CMK (cell line): ENCODE measurements around the genes GIPC2 and MCOLN3.

GRCh38 chr1:77758674-77759345 lies 842 bp downstream of the USP33 start:
- RRBS: 0% methylated on average over 5 of the region's 25 CpGs

DNA sequence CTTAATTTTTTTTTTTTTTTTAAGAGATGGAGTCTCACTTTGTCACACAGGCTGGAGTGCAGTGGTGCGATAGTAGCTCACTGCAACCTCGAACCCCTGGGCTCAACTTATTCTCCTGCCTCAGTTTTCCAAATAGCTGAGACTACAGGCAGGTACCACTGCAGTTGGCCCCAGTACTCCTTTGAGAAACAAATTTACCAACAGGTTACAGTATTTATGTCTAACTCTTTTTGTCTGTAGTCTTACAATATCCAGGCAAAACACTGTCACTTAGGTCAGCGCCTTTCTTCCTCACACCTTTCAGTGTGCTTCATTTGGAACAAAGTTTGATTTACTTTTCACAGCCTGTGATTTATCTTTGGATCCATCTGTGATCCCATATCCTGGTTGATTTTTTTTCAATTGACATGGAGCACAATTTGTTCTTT lies 17.0 kb downstream of the MIGA1 start:
- RRBS: no CpG with 5 or more reads among the region's 3 CpGs

DNA sequence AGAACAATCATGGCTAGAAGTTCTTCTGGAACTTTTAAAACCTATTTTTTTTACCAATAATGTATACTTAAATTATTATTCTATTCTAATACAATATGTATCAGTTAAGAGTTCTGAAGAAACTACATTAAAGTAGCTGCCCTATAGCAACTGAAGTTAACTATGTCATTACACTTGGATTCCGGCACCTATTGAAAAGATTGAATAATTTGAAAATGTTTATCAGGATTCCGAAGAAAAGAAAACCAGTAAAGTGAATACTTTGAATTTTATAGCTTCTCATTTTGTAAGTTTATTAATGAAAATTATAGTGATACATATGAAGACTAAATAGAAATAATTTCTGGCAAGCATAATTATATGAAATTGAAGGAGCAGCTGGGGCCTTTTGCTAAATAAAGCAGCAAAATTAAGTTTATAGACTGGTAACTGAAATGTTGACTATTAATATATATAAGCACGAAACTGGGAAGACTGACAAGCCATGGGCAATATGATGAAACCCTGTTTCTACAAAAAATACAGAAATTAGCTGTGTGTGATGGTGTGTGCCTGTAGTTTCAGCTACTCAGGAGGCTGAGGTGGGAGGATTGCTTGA lies 14.9 kb downstream of the NEXN start:
- RRBS: no CpG with 5 or more reads among the region's 3 CpGs

DNA sequence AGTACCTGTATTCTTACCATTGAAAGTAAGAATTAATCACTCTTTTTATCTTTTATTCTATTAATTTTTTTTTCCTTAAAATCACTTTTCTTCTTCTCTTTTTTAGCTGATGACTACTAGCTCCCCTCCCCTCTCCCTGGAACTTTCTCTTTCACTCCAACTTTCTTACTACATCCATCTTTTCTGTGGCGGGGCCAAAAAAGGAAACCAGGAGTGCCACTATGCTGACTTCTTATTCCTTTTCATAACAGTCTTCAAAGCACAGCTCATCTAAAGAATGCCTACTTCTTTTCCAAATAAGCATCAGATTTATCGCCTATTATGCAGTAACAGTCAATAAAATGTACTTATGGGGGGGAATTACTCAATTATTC lies 36.1 kb downstream of the FUBP1 start:
- RRBS: no CpG with 5 or more reads among the region's 2 CpGs

DNA sequence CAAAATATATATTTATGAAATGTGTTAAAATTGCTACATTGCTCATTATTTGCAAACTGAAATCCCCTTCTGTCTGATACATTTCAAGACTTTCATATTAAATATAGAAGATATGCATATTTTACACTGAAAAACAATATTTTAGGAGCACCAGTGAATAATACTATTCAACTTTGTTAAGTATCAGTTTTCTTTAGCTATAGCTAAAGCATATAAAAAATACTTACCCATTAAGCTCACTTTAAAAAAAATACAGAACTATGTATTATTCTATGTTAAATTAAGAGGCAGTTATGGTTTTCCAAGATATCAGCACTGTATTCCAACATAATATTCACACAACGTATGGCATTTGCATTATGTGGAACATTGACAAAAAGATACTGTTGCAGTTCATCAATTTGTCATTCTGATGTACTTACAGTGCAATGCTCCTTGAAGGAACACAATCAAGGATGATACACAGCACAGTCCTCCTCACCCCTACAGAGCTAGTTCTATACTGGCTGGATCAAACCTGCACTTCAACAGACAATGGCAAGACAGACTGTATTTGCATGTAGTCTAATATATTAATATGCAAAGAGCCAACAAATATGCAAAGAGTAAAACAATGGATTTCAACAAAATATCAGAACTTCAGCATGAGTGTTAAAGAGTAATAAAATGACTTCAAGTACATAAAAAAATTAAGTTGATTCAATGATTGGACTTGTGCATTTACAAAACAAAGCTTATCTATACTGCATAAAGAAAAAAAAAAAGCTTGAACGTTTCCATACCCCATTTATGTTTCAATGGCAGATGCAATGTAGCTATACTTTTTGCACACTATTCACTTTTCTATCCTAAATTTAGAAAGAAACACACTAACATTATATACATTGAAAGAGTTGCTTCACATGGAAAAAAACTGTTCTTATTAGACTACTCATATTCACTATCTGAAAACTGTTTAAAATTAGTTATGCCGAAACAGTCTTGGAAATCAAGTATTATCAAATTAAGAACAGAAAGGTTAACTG lies 31.5 kb downstream of the FUBP1 start:
- RRBS: no CpG with 5 or more reads among the region's 3 CpGs

DNA sequence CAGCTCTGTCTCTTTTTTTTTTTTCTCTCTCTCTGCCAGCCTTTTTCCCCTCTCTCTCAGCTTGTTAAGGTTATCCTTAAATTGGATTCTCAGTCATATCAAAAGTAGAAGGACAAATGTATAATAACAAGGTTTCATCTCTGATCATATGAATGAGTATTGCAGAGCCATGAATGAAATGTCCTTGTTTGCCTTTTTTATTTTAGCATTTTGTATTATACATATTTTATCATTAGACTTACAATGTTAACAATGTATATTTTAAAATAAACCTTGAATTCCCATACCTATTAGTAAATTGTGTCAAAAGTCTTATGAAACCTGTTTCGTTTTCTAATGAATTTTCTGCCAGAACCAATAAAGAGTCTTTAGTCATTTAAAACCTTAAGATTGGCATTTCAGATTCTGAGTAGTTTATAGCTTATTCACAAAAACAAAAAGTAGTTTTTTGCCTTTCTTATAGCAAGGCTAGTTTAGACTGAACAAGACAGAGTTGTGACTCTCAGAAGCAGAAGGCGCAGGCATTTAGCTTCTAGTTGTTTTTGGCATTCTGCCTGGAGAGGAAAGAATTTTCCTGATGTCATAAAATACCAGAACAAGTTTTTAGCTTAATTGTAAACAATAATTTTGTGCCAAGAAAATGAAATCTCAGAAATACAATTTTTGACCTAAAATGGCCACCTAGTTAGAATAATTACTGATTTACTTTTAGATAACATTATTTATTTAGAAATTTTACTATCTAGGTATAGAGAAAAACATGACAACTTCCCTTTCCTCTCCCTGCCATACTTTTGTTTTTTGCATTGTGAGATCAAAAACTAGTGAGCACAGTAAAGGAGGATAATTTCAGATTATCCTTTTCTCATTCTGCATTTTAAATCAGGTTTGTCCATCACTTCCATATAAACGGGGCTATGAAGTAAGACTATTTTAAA lies 884 bp downstream of the DNAJB4 start:
- RRBS: no CpG with 5 or more reads among the region's 3 CpGs

- RRBS: 97% methylated on average over 17 of the region's 100 CpGs
Measured at GRCh38 chr1:78045702-78046927, at the start of gene GIPC2. GIPC2 (plus strand) TSS chr1:78045966.

GRCh38 chr1:78492426-78492789 lies 1.6 kb downstream of the PTGFR start:
- RRBS: no CpG with 5 or more reads among the region's 6 CpGs

GRCh38 chr1:78617699-78617961 lies 2.6 kb upstream of the IFI44L start:
- RRBS: no CpG with 5 or more reads among the region's 3 CpGs

GRCh38 chr1:80640966-80641411 lies 1159.7 kb upstream of the ADGRL2 start:
- RRBS: no CpG with 5 or more reads among the region's 3 CpGs

GRCh38 chr1:84362972-84363565 lies 35.2 kb upstream of the DNASE2B start:
- RRBS: no CpG with 5 or more reads among the region's 5 CpGs

DNA sequence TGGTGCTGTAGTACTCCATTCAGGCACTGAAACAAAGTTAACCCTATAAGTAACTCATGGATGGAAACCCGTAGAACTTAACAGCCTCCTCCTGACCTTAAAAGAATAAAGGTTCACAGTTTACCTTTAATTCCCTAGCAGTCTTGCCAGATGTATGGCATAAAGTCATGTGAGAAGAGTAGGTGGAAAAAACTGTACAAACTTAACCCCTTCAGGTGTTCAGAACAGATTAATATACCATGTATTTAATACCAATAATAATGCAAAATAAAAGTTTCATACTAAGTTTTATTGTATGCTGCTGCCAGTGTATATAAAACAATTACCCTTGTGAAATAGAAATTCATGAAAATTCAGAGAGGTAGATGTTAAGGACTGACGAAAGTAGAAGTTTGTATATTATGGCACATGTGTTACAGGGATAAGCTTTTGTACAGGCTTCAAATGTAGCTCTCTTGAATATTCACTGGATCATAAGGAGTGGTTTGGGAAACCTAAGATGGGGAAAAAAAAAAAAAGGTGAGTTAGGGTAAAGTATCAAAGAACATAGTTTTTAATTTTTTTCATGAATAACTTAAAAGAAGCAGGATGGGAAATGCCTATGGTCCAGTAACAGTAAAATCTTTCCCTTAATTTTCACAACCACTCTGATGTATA lies 8.0 kb upstream of the SPATA1 start:
- RRBS: no CpG with 5 or more reads among the region's 2 CpGs

DNA sequence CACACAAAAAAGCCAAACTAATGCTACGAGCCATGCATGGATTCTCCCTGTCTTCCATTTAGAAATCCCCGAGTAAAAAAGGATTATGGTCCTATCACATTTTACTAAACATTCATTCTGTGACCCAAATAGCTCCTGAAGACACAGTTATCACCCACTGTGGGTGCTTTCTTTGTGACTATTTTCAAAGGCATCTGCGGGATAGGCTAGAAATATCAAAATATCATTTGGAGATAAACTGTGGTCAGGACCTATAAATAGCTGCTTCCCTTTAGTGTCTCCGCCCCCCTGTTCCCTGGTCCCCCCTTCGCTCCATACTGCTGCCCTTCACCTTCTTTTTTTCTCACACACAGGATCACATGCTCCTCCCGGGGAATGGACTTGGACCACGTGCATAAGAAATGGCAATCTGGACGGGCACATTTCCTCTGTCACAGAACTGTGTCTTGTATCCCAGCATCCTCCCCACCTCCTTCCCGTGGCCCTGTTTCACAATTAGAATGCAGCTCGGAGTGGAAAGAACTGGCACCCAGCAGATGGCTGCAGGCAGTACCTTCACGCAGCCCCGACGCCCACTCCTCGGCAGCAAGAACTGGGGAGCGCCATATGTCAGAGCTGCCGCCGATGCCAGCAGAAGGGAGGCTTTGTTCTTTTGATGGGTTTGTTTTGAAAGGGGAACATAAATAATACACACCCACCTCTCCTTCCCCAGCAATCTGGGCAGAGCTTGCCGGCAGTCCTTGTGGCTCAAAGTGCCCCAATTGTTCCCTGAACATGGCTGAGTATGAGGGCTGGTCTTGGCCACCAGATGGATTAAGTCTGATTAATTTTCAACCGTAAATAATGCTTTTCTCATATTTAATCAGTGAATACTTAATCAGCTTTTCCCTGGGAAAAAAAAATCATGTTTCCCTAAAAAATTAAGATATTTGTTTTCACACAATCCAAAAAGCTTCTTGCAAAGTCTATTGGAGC lies 68.9 kb upstream of the SSX2IP start:
- RRBS: no CpG with 5 or more reads among the region's 19 CpGs

DNA sequence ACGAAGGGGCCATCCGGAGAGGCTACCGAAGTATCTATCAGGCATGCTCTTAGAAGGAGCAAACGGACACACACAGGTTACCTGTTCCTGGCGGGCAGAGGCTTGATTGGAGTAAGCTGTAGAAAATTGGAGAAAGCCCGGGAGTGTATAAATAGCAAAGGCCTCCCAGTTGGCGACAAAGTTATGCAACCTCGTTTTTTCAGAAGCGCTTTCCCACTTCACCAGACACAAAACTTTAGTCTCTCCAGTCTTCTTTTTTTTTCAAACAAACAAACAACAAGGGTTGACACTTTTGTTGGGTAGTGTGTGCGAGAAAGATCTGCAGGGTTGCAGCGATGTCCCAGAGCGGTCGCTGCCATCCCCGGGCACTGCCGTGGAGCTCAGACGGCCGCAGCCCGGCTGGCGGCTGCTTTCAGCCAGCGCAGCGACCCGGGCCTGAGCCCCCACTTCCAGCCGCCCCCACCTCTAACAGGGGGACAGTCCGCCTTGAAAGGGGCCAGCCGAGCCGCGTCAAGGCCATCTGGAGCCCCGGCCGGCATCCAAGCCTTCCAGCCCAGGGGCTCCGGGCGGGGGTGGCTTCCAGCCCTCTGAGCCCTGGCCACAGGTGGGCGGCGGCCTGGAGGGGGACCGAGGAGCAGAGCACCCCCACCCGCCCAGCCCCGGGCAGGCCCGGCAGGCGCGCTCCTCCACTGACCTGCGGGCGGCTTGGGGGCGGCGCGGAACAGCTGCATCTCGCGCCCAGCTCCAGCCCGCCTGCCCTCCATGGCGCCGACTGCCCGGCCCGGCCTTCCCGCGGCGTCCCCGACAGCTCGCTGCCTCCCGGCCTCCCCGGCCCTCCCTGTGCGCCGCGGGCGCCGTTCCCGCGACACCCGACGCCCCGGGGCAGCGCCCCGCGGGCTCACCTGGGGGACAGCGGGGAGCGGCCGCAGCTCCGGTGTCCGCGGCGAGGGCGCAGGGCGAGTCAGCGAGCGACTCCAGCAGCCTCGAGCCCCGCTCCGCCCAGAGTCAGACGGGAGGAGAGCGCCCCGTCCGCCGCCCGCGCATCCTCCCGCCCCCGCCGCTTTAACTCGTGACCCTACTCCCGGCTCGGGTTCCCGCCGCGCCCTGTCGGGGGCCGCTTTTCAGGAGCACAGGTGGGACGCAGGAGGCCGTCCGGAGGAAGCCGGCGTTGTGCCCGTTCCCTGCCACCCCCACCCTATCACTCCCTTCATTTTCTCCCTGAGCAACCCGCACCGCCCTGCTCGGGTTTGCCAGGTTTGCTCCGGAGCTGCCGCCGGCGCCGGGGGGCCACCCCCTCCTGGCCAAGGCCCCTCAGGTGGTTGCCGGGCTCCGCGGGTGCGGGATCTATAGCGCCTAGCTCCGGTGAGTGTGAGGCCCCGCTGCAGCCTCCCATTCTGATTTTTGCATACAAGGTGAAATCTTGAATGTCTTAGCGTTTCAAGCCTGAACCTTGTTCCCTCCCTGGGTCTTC lies at the start of gene MCOLN3:
Gene MCOLN3, minus strand, starts transcription at position 1,007 of the 1,471 bp plus-strand sequence.
- RRBS: 87% methylated on average over 60 of the region's 125 CpGs

- RRBS: no CpG with 5 or more reads among the region's 8 CpGs
Measured at GRCh38 chr1:85142886-85143305, 57.9 kb downstream of the SYDE2 start.

DNA sequence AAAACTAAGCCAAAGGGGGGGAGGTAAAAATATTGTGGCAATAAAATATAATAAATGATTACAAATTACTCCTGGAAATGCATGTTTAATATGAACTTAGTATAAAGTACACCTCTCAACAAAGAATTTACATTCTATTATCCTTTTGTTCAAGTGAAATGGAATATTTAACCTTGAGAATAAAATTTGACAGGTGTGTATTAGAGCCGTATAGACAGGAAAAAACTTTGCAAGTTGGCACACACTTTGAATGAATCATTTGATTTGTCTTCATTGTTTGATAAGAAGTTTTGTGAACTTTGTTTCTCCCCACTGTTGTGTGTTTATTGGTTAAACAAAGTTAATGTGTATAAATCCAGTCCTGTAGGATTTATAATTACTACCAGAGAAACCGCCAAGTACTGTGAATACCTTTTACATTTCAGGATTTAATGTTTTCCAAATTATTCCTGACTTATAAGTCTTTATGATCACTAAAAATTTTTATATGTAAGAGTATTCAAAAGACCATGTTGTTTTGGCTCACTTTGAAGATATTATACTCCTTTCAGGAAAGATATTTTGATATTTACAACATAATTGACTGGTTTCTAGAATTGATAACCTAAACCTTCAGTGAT lies 1.9 kb downstream of the SYDE2 start:
- RRBS: no CpG with 5 or more reads among the region's 2 CpGs

DNA sequence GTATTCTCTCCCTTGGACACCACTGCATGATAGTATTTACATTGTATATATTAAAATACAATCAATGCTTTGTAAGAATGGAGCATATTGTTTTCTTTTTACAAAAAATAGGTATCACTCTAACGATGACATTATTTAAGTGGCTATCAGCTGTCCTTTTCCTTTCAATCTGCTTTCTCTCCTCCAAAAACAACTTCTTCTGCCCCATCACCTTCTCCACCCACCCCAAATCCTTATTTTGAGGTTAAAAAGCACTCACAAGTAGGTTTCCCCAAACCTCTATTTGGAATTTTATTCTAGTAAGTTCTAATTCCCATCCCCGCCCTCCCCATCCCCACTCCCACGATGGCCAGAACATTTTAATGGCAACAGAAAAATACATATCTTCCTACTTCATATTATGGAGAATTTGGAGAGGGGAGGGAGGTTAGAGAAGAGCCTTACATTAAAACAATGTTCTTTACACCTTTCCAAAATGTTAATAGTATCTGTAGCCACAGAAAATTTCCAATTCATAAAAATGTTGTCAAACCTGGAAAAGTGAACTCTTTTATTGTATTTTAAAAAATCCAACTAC lies 6.2 kb downstream of the C1orf52 start:
- RRBS: no CpG with 5 or more reads among the region's 3 CpGs

GRCh38 chr1:85273550-85274260 lies 2.7 kb downstream of the BCL10 start:
- RRBS: no CpG with 5 or more reads among the region's 4 CpGs

DNA sequence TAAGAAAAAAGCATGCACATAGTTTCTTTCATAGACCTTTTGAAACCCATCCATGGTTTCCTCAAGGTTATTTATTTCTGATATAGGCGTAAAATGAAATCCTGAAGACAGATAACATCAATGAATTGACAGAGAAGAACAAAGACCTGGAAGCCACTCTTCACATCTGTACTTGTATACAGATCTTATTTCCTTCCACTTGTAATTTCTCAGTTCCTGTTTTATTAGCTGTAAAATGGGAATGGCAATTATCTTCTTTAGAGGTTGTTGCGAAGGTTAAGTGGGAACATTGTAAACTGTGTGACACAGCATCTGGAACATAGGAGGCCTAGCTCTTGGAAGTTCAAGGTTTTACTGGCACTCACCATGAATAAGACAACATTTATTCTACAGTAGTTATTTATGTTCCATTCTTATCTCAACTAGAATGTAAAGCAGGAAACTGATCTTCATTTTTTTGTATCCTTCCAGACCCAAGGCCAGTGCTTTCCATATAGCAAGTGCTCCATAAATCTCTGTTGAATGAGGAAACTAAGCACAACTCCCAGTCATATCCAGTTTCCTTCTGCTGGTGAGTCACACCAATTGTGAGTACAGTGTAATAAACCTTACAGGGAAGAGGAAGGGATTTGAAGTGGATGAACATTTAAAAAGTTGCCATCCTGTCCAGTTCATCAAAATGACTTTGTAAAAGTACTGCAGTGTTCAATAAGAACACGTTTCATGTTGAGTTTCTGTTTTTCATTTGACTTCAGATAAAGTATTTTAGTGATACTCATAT lies 1.4 kb downstream of the BCL10 start:
- RRBS: no CpG with 5 or more reads among the region's 3 CpGs

DNA sequence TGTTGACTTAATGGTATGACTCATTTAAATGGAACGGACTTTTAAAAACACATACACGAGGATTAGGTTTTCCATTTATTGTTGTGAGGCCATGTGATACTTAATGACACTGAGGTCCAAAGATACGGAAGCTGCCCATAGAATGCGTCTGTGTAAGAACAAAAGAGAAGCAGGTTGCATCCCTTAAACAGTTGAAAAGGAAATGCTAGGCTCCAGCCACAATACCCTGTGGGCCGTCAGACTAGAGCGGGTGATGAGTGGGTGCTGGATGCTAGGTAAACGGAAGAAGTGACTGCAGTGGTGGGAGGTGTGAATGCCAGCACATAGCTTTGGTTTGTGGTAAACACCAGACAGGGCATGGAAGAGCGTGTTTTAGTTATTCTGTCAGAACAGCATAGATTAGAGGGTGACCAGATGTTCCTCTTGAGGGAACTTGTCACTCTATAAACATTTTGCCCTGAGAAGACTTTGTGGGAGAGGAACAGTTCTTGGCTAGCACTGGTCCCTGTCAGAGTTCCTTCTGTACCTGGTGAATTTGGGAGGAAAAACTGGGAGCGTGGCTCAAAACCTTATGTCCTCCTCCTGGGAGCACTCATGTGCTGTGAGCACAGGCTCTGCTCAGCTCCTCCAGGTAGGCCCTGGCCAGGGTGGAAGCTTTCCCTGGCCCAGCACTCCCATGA lies 21.8 kb upstream of the BCL10 start:
- RRBS: no CpG with 5 or more reads among the region's 9 CpGs